H7 (cell line): ENCODE data around the gene UPB1.

DNA sequence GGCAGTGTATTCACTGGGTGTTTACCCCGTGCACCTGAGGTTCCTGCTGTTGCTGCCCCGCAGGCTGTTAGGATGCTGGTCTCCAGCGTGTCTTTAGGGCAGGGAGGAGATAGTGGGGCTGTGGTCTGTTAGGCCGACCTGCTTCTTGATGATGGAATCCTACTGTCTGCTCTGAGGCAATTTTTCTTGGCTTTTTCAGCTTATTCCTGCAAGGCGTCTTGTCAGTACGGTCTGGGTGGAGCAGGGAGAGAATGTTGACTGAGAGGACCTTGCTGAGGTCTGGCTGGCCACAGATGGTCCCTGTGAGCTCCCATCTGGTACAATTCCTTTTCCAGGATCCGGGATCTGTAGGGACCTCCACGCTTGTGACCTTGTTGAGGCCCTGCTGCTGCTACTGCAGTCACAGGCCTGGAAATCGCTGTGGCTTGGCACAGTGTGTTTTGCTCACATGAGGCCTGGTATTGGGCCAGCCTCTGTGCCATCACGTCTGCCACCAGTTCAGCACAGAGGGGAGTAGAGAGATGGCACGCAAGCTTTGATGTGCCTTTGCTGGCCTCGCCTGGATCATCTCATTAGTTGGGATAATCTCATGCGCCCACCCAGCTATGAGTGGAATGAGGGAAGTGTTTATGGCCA lies 22.8 kb downstream of the DERL3 start:
- RAMPAGE, long total RNA: no peak

- RAMPAGE, long total RNA: no peak
These were observed 18.1 kb downstream of the DERL3 start for GRCh38 chr22:23820695-23821114.

- RAMPAGE, long total RNA: no peak
These were observed 3.6 kb downstream of the DERL3 start for GRCh38 chr22:23835175-23835646.

- RAMPAGE, long total RNA: no peak
These were observed 759 bp upstream of the SLC2A11 start for GRCh38 chr22:23856673-23857559.

- RAMPAGE, long total RNA: no peak
These were observed 3.9 kb downstream of the GSTT4 start for GRCh38 chr22:24001277-24001772.

DNA sequence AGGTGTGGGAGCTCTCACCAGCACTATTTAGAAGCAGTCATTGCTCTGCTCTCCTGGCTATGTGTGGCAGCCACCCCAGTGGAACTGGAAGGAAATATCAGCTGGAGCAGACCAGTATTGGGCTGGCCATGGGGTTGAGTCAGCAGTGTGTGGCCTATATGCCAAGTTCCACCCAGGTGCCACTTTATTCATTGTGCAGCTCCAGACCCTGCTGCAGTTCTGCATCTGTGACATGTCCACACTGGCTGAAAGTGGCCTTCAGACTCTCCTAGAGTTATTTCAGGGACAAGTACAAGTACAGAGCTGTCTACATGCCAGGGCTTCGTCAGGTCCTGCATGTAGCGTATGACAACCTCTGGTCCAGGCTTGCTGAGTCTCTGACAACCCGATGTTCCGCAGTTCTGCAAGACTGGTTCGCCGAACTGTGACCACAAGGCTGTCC lies 55.2 kb downstream of the CABIN1 start:
- RAMPAGE, long total RNA: no peak

GRCh38 chr22:24144904-24145160 lies 36.5 kb upstream of the SUSD2 start:
- RAMPAGE, long total RNA: no peak

GRCh38 chr22:24183169-24183962 lies 2.1 kb downstream of the SUSD2 start:
- RAMPAGE, long total RNA: no peak

GRCh38 chr22:24323505-24324697 lies 53.3 kb downstream of the SPECC1L start:
- RAMPAGE, long total RNA: no peak

GRCh38 chr22:24400445-24400929 lies 26.9 kb upstream of the ADORA2A start:
- RAMPAGE, long total RNA: no peak

GRCh38 chr22:24426501-24427096 lies 800 bp upstream of the ADORA2A start:
- RAMPAGE, long total RNA: no peak

DNA sequence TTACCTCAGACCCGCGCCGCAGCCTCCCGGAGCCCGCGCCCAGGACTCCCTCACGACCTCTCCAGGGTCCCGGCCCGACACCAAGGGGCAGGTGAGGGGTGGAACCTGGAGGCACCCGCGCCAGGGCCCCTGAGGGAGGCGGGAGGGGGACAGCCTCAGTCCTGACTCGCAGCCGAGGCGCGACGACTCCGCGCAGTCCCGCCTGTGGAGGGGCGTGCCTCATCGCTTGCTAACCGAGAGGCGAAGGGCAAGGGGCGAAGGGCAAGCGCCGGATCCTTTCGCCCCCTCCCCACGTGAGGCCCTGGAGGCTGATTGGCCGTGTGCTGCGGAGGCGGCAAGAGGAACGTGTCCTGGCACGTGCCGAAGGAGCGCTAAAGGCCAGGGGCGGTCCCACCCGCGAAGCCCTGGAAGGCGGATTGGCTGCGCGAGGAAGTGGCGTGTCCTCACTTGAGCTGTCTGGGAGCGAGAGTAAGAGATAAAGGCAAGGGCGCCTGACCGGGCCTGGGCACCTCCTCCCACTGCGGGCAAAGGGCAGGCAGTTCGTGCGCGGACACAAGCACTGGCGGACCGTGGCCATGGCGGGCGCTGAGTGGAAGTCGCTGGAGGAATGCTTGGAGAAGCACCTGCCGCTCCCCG lies at the start of gene UPB1:
Gene UPB1, plus strand, starts transcription at position 504 of the 636 bp plus-strand sequence.
- RAMPAGE, long total RNA: no peak

DNA sequence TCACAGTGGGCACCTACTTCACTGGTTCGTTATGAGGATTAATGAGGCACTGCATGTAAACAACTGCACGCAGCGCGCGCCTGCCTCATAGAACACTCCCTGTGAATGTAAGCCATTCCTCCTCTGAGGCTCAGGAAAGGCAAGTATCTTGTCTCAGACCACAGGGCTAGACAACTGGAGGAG lies 964 bp downstream of the GUCD1 start:
- RAMPAGE, long total RNA: no peak

- RAMPAGE, long total RNA: no peak
These were observed 28.5 kb downstream of the GGT1 start for GRCh38 chr22:24631479-24631996.

DNA sequence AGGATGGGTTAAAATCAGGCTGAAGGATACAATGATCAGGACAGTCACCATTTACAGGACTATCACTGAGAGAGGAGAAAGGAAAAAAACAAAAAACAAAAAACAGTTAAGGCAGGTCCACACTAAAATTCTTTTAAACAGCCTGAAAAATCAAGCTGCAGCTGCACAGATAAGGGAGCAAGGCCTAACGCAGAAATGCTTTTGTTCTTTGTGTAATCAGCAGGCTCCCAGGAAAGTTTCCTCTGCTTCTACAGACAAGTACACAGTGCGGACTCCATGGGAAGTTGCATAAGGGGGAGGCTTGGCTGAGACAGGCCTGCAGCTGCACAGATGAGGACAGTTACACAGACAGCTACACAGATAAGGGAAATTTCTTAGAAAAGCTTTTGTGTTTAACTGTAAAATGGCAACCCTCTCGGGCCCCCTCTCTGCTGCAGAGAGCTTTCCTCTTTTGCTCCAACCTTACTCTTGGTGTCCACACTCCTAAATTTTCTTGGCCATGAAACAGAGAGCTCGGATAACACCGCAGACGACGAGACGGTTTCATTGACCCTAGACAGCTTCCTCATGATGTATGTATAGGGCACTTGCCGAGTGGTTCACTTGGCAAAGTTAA lies 45.6 kb downstream of the PIWIL3 start:
- RAMPAGE, long total RNA: no peak

GRCh38 chr22:24965913-24966849 lies 13.7 kb downstream of the KIAA1671 start:
- RAMPAGE, long total RNA: no peak

- RAMPAGE, long total RNA: no peak
These were observed 104.6 kb downstream of the KIAA1671 start for GRCh38 chr22:25056949-25057761.

DNA sequence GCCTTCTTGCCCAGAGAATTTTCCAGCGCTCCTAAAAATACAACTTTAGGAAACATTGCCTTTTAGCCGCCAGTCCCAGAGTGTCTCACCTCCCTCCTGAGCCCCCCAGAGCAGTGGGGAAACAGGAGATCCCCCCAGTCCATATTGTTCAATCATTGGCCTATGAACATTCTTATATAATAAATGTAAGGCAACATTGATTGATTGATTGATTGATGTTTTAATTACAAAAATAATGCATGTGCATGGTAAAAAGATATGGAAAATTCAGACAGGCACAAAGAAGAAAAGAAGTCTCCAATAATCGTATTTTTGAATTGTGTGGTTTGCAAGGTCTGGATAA lies 118.8 kb downstream of the KIAA1671 start:
- RAMPAGE, long total RNA: no peak

DNA sequence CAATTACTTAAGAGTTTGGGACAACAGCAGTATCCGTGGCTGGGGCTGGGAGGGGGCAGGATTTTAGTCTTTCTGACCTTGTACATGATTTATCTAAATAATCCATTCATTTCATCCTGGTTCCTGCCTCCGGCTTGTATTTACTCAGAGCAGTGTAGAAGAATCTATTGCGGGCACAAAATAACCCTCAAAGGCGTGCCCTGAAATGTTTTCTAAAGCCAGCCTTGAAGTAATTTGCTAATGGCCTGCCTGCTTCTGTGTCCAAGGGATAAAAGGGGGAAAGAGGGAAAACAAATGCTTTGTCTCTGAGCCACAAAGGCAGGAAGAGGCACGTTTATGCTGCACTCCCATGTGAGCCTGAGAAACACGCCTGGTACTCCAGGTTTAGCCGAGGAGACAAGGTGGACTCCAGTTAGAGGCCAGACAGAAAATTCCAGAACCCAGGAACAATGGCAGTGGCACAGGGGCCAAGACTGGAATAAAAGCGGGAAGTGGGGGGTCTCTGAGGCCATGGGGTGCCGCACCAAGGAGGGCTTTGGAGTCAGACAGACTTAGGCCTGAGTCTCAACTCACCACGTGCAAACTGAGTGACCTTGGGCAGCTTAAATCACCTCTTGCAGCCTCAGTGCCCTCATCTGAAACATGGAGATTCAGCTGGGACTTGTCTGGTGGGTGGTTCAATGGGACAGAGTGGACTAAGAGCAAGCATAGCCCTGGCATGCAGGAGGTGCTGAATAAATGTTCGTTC lies 84.7 kb upstream of the CRYBB3 start:
- RAMPAGE, long total RNA: no peak

GRCh38 chr22:25131447-25131912 lies 68.2 kb upstream of the CRYBB3 start:
- RAMPAGE, long total RNA: no peak